Esophagus squamous epithelium (tissue), 4 donors: ENCODE measurements around a stretch of chr9.

DNA sequence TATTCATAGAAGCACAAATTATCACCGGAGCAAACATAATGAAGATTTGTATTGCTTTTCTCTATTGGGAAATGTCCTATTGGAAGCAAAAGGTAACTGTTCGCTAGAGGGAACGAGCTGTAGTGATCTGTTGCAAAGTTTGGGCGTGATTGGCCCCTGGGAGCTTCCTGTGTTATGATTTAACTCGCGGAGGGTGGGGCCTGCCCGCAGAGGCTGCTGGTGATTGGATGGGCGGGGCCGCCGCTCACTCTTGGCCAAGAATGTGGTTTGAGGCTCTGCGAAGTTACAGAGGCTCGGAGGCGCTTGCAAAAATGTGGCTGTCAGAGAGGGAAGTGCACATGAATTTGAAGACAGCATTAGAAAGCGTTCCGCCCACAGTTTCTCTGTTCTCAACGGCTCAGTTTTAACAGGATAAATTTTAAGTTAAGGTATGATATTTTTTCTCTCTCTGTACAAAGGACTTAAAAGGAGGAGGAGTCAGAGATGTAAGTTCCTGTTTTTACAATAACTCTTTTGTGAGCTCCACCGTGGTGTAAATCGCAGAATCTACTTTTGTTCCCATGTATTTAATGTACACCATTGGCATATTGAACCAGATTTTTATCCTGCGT lies 46.9 kb downstream of the CNTRL start:
- PRO-cap, result bidirectional peak, plus-strand start at position 308 of the sequence, minus-strand start at position 151 of the sequence
- RAMPAGE, long total RNA, 4 experiments, result start-site peak on the plus strand in 2 of 4 experiments, centred at positions 255 to 281 of the sequence, 38 to 79 reads per replicate

DNA sequence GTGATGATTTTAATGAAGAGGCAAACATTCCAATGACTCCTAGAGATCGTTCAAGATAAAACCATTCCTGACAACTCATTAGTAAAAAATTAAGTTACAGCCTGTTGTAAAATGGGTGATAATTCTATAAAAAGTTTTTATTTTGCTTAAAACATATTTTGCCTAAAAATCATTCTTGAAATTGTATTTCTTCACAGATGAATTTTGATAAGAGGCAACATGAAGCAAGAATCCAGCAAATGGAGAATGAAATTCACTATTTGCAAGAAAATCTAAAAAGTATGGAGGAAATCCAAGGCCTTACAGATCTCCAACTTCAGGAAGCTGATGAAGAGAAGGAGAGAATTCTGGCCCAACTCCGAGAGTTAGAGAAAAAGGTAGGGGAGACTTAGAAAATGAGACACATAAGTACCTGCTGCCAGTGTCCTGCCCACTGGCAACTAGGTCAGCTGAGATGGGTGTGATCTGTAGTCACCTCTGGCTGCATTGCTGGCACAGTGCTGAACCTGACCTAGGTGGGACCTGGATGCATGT lies 59.7 kb downstream of the RAB14 start:
- PRO-cap, result no peak
- RAMPAGE, long total RNA, 4 experiments, result no peak in any of the 4 experiments

- PRO-cap, result no peak
- RAMPAGE, long total RNA, 4 experiments, result no peak in any of the 4 experiments
These were observed 46.9 kb downstream of the RAB14 start for GRCh38 chr9:121154727-121155244.

DNA sequence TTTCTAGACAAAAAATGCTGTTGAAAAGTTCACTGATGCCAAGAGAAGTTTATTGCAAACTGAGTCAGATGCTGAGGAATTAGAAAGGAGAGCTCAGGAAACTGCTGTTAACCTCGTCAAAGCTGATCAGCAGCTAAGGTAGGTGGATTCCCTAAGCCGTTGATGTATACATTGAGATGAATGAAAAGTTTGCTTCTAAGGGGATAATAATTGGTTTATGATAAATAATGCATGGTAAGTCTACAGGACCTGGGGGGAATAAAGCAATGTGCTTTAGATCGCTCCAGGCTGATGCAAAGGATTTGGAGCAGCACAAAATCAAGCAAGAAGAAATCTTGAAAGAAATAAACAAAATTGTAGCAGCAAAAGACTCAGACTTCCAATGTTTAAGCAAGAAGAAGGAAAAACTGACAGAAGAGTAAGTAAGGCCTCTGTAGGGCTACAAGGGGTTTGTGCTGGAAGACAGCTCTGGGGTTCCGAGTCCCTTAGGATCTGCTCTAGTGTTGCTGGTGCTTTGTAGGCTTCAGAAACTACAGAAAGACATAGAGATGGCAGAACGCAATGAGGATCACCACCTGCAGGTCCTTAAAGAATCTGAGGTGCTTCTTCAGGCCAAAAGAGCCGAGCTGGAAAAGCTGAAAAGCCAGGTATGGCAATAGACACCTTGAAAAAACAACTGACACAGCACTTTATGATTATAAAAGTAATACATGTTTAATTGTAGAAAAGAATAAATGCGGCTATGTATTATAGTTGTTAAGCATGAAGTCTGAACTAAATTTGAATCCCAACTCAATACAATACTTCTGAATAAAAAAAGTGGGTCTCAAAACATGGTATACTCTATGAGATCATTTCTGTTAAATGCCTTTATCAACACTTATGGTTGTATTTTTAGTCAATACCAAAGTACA lies 43.9 kb downstream of the RAB14 start:
- PRO-cap, result no peak
- RAMPAGE, long total RNA, 4 experiments, result no peak in any of the 4 experiments

DNA sequence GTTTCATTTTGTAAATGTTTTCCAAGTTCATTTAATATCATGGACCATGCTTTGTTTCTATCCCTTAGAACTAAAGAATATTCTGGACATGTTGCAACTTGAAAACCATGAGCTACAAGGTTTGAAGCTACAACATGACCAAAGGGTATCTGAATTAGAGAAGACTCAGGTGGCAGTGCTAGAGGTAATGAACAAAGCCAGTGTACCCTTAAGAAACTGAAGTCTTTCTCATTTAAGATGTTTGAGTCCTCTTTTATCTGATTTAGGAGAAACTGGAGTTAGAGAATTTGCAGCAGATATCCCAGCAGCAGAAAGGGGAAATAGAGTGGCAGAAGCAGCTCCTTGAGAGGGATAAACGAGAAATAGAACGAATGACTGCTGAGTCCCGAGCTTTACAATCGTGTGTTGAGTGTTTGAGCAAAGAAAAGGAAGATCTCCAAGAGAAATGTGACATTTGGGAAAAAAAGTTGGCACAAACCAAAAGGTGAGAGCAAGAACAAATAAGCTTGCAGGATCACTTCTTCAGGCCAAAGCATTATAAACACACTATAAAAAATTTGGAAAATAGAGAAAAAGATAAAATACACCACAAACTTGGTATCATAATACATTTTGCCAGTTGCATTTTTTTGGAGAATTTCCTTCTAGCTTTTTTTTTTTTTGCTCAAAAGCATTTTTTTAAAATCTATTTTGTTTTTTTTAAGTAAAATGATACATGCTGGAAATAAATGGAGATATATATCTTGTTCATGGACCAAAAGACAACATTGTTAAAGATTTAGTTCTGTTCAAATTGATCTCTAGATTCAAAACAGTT lies 39.7 kb downstream of the RAB14 start:
- PRO-cap, result no peak
- RAMPAGE, long total RNA, 4 experiments, result no peak in any of the 4 experiments

DNA sequence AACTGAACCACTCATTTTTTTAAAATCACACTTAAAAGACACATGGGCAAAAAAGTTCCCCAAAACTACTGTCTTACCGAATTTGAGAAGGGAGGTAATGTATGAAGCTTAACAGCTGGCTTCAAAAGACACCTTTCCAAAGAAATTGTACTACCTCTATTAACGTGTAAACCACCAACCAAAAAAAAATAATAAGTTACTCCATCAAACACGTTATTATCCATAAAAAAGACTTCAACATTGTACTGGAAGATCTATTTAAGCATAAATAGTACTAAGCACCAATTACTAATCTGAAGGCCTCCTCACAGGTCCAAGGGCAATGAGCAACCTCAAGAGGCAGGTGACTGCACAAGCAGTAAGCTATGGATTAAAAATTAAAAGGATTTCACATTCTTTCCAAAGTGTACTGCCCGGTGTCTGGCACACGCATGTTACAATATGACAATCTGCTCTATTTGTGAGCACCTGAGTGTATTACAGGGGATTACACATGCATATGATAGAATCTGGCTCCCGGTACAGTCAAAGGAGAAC lies 23.1 kb downstream of the RAB14 start:
- PRO-cap, result no peak
- RAMPAGE, long total RNA, 4 experiments, result no peak in any of the 4 experiments

DNA sequence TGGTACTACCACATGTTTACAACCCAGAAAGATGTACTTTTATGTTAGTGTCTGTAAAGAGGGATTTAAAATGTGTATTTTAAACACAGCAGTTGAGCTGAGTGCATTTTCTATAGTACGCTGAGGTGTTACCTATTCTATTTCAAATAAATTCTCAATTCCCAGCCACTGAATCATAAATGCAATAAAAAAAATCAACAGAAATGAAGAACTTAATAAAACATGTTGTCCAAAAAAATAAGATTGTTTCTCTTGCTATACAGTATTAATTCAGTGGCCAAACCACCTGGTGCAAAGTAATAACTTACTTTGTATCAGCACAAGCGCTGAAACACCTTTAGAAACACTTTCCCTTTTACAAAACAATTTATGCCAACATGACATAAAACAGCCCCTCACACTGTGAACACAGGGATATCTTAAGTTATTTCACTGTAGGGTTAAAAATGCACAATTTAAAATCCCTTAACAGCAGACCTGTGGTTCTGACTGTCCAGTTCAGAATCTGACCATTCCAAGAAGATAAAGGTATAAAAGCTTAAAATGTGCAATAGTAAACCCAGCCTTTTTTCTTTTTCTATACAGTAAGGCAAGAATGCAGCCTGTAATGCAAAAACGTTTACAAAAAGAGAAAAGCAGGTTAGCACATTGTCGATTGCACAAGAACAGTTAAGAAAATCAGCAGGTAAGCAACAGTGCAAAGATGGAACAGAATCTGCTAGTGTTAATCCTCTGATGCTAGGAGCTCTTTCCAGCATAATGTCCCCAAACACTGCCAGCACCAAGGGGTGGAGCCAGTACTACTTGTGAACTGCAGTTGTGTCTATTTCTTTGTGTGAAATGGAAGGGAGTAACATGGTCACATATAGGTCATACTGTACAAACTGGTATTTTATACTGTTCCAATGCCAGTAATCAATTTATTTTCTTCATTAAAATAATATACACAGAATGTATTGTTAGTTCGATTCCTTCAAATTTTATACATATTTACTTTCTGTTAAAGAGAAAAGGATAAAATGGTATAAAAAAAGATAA lies 21.6 kb downstream of the RAB14 start:
- PRO-cap, result no peak
- RAMPAGE, long total RNA, 4 experiments, result no peak in any of the 4 experiments

DNA sequence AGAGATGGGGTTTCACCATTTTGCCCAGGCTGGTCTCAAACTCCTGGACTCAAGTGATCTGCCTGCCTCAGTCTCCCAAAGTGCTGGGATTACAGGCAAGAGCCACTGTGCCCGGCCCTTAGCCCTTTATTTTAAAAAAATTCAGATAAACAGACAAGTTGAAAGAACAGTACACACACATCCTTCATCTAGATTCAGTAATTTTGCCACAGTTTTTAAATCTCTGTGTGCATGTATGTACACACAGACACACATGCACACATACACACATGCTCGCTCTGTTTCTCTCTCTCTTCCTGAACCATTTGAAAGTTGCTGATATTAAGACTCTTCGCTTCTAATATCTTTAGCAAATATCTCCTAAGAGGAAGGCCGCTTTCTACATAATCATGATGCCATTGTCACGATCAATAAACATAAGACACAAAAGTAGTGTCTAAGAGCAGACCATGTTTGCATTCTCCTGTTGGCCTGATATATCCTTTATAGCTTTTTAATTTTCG lies 27.0 kb upstream of the RAB14 start:
- PRO-cap, result no peak
- RAMPAGE, long total RNA, 4 experiments, result no peak in any of the 4 experiments

GRCh38 chr9:121302809-121303171 lies 34.8 kb downstream of the GSN start:
- PRO-cap, result no peak
- RAMPAGE, long total RNA, 4 experiments, result no peak in any of the 4 experiments

GRCh38 chr9:121325299-121325875 lies 44.7 kb downstream of the STOM start:
- PRO-cap, result no peak
- RAMPAGE, long total RNA, 4 experiments, result no peak in any of the 4 experiments

GRCh38 chr9:121326868-121327683 lies 43.0 kb downstream of the STOM start:
- PRO-cap, result no peak
- RAMPAGE, long total RNA, 4 experiments, result start-site peak on the plus strand in 2 of 4 experiments, at chr9:121327331-121327460 at its widest, 295 to 313 reads per replicate

DNA sequence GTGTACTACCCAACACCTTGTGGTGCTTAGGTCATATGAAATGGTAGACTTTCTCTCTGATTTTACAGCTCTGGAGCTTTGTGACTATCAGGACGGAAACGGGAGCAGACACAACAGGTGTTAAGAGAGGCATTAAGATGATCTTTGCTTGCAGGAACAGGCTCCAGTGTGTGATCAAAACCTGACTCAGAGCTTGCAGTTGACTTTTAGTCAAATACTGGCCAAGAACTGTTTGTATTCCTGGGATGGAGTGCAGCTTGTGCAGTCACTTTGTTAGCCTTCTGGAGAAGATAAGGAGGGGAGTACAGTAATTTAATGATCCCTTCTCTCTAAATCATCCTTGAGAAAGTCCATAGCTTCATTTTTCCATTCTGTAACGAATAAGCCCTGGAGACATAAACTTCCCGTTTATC lies 2.9 kb upstream of the STOM start:
- PRO-cap, result bidirectional peak, plus-strand start at position 235 of the sequence, minus-strand start at position 139 of the sequence
- RAMPAGE, long total RNA, 4 experiments, result no peak in any of the 4 experiments

DNA sequence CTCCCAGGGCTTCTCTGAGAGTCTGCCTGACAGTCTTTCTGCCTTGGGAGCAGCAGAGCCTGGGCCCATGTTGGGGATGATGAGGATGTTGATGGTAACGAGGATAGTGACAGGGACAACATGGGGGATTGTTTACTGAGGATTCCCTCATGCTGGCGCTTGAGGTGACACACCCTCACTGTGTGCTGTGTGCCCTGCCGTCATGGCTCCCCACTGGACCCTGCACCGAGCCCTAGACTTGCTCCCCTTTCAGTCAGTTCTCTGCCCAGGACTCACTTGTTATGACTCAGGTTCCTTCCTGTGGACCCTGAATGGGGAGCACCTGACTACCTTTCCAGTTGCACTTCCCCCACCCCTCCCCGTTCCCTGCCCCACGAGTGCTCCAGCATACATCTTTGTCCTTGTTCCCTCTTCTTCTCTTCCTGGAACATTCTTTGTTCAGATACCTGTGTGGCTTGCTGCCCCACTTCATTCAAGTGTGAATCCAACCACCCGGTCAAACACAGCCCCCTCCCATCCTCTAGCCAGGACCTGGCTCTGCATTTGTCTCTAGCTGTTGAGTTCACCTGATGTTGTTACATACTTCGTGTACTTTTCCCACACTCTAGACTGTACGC lies 72.6 kb downstream of the DAB2IP start:
- PRO-cap, result no peak
- RAMPAGE, long total RNA, 4 experiments, result no peak in any of the 4 experiments

DNA sequence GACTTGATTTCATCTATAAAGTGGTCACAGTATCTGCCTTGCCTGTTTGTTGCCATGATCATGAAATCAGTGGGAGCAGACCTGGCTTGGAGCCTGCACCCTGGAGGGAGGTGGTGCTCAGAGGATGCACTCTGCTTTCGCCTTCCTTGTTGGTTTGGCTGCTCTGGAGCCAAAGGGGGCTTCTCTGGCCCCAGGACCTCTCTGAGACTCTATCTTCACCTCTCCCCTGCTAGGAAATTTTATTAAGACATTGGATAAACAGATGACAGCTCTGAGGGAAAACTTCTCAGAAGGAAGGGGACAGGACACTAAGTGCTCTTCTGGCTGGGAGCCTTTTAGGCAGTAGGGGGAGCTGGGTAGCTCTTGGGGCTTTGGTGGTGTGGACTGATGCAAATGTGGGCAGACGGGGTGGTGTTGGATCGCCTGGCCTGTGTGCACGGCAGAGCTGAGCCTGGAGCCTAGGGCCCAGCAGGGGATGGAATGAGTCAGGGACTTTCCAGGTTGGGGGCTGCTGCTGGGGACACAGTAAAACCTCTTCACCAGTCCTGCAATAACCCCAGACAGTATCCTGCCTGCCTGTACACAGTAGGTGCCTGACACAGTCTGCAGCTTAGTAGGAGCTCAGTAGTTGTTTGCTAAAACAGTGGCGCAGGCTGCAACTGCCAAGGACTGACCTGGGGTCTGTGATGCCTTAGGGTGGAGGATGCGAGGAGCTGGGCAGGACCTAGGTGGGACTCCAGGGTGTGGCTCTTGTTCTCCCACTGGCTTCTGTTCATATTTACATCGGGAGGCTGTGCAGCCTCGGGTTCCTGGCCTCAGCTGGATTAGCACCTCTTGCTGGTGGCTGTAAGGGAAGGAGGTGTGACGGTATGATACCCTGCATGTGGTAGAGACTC lies 83.7 kb downstream of the DAB2IP start:
- PRO-cap, result unidirectional peak, plus-strand start at position 402 of the sequence
- RAMPAGE, long total RNA, 4 experiments, result no peak in any of the 4 experiments

GRCh38 chr9:121753762-121754595 lies 102.5 kb downstream of the DAB2IP start:
- PRO-cap, result no peak
- RAMPAGE, long total RNA, 4 experiments, result no peak in any of the 4 experiments

DNA sequence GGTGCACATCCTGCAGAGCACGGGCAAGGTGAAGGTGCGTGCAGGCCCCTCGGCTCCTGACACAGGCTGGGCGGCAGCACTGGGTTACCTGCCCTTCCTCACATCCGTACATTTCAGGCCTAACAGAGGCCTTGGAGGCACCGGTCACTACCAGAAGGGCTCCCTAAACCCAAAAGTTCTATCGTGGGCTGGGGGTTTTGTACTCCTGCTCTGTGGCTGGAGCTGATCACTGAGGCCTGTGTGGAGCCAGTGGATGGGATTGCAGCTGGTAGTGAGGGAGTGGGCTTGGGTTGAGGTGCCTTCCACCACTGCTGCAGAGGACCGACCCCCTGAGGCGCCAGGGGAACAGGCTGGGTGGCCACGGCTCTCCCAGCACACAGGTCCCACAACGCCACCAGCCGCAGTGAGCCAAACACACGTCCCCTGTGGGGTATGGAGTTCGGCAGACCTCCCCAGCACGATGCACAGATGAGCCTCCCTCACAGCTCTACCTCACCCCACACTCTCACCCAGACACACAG lies 109.0 kb downstream of the DAB2IP start:
- PRO-cap, result no peak
- RAMPAGE, long total RNA, 4 experiments, result no peak in any of the 4 experiments

DNA sequence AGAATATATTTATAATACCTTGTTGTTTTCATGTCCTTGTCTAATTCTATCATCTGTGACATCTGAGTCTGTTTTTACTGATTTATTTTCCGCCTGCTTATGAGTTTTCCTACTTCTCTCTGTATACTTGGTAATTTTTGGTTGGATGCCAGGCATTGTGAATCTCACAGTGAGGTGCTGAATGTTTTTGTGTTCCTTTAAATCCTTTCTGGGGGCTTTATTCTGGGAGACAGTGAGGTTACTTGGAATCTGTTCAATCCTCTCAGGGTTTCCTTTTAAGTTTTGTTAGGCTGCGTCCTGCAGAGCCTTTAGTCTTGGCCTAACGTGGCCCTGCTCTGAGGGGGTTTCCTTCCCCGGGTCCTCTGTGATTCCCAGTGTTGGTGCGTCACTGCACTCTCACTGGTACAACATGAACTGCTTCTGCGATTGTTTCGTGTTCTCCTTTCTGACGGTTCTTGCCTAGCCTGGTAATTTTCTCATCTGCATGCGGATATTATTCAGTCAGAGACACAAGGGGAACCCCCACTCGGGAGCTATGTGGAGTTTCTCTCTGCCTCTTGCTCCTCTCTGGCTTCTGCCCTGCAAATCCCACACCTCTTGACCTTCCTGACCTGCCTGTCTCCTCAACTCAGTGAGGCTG lies 128.0 kb downstream of the DAB2IP start:
- PRO-cap, result bidirectional peak, plus-strand start at position 500 of the sequence, minus-strand start at position 313 of the sequence
- RAMPAGE, long total RNA, 4 experiments, result no peak in any of the 4 experiments

DNA sequence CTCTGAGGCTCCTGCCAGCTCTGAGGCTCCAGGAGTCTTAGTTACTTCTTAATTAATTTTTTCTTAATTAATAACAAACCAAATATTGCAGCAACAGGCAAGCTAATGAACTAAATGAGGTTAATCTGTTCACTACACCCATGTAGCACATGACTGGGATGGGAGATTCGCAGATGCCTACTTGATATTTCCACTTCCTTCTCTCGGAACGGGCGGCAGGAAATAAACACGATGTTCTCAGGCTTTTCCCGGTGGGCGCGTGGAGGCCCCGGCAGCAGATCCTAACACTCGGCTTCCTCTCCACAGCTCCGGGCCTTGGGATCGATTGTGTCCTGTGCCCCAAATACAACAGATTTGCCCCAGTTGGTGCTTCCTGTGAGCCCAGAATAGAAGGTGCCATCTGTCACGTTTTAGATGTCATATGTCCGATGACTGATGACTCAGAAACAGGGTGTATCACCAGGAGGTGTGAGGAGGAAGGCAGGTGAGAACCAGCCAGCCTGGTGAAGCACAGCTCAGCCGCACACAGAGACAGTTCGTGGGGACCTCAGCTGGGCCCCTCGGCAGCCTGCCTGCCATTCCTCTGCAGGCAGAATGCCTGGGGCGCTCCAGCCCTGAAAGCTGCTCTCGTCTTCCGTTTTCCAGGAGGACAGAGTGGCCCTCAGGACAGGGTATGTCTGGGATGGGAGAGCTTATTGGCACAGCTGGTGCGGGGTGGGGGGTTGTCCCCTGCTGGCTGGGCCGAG lies 170.7 kb downstream of the DAB2IP start:
- PRO-cap, result no peak
- RAMPAGE, long total RNA, 4 experiments, result no peak in any of the 4 experiments

- PRO-cap, result no peak
- RAMPAGE, long total RNA, 4 experiments, result no peak in any of the 4 experiments
These were observed 148.2 kb downstream of the TTLL11 start for GRCh38 chr9:121945015-121945225.

- PRO-cap, result no peak
- RAMPAGE, long total RNA, 4 experiments, result no peak in any of the 4 experiments
These were observed 120.4 kb downstream of the TTLL11 start for GRCh38 chr9:121972525-121973331.